HCT116 (cell line): ENCODE measurements around a stretch of chr3.

DNA sequence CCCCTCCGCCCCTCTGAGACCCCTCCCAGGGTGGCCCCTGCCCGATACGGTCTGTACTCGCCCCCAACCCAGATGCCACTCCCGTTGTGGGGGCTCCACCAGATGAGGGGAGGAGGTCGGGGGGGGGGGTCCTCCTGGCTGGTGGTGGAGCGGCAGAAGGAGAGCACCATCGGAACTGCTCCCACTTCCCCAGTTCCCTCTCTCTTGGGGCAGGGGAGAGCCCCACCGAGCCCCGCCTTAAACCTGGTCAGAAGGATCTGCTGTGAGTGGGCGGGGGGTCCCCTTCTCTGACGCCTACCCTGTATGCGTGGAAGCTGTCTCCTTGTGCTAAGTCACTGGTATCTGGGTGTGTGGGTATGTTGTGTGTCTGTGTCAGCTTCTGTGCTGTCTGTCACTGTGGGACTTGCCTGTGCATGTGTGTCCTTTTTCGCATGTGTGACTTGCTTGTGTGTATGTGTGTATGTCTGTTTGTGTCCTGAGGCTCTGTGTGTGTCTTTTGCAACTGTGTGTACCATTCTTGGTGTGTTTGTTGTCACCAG lies 1.2 kb downstream of the PRKCD start:
- RRBS, result no CpG with 5 or more reads among the region's 14 CpGs

DNA sequence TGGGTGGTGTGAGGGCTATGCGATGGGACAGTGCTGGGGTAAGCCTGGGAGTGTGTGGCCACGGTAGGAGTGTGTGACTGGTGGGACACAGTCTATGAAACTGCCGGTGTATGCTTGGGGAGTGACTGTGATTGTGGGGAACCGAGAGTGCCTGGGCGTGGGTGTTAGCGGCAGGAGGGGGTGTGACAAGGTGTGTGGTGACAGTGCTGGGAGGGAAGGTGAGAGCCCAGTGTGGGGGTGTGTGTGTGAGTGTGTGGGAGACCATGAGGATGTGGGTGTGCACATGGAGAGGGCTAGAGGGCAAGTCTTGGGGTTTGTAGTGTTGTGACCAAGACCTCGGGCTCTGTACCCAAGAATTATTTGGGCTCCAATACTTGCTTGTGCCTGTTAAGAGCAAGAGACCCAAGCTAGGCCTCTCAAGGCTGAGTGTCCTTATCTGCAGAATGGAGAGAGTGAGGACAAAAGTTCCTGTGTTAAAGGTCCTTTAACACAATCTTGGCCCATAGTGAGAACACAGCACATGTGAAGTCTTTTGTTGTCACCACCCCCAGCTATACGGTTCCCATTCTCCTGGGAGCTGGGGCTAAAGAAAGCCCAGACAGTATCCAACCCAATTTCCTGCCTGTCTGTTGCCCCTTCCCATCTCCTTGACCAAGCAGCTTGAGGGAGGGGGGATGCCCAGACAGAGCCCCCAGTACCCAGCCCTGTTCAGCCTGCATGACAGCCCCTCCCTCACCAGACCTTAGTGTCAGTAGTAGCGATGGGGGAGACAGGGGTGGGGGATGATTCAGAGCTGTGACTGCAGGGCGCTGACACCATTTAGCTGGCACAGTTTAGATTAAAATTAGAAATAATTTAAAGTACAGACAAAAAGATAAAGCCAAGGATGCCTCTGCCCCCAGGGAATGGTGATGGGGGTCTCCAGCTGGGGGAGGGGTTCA lies 2.4 kb downstream of the PRKCD start:
- RRBS, result no CpG with 5 or more reads among the region's 10 CpGs

DNA sequence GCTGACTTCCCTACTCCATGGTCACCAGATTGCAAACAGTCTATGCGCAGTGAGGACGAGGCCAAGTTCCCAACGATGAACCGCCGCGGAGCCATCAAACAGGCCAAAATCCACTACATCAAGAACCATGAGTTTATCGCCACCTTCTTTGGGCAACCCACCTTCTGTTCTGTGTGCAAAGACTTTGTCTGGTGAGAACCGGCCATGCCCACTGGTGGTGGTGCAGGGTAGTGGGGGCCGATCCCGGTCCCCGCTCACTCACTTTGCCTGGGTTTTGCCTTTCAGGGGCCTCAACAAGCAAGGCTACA lies 20.4 kb downstream of the PRKCD start:
- RRBS, result 98% methylated on average over 3 of the region's 11 CpGs

- RRBS, result no CpG with 5 or more reads among the region's 13 CpGs
These were observed 27.9 kb downstream of the PRKCD start for GRCh38 chr3:53188838-53189338.

DNA sequence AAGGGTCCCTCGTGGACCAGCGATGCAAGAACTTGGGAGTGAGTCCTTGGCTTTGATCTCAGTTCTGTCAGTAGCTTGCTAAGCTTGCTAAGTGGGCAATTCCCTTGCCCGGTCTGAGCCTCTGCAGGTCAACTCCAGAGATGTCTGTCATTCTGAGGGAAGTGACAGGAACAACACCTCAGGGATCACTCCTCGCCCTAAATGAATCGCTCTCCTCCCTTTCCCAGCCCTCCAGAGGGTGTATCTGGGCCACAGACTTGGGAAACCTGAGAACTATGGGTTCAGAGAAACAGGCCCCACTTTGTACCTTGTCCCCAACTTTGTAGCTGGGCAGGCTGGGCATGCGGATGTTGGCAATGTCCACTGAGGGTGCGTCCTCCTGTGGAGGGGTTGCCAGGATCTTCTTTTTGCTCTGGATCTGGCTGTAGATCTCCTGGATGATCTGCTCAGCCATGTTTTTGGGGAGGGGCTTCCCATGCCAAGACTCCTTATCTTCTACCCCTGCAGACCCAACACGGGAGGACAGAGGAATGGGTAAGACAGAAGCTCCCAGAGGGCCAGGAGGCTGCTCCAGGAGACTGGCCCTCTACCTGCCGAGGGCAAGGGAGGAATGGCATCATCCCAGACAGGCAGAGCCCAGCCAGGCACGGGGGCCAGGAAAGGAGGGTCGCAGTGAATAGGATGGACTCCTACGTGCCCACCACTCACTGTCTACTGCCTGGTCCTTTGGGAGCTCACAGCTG lies 24.6 kb downstream of the TKT start:
- RRBS, result no CpG with 5 or more reads among the region's 12 CpGs

- RRBS, result no CpG with 5 or more reads among the region's 8 CpGs
These were observed 97.5 kb downstream of the CHDH start for GRCh38 chr3:53748537-53749259.

- RRBS, result no CpG with 5 or more reads among the region's 5 CpGs
These were observed 69.8 kb downstream of the CHDH start for GRCh38 chr3:53776305-53776865.

DNA sequence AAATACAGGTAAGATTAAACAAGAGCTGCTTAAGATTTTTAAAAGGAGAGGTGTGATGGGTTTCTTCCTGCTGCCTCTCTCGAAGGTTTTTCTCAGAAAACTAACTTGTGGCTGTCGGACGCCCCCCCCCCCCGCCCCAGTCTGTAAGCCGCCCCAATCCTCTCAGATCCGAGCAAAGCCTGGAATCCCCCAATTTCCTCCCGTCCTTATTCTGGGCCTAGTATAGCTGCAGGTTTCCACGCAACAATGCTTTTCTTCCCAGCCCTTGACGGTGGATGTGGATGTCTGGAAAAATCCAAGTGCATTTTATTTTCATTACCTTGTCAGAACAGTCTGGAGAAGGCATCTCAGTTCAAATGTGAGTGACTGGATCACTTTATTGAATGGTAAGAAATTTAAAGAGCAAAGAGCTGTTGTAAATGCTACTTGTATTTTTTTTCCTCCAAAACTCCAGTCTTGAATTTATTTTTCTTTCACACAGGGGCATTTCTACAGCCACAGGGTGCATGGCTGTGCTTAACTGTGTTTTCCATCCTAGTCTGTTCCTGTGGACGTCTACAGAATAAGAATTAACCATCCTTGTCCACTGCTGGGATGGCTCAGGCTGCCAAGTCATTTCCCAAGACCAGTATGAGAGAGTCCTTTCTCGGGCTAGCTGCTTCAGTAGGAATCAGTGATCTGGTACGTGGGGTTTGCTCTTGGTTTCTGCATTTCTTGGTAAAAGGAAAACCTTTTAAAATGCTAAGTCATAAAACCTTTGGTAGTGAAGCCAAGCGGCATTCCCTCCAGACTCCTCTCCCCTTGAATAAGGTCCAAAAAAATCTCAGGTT lies 30.0 kb downstream of the CHDH start:
- RRBS, result no CpG with 5 or more reads among the region's 13 CpGs

GRCh38 chr3:53843636-53844004 lies 2.6 kb downstream of the CHDH start:
- RRBS, result no CpG with 5 or more reads among the region's 4 CpGs

GRCh38 chr3:53927151-53927991 lies 35.7 kb upstream of the SELENOK start:
- RRBS, result no CpG with 5 or more reads among the region's 30 CpGs

GRCh38 chr3:54123283-54124176 lies 1.2 kb downstream of the CACNA2D3 start:
- RRBS, result 91% methylated on average over 5 of the region's 33 CpGs

GRCh38 chr3:54434394-54434719 lies 312.0 kb downstream of the CACNA2D3 start:
- RRBS, result no CpG with 5 or more reads among the region's 2 CpGs

DNA sequence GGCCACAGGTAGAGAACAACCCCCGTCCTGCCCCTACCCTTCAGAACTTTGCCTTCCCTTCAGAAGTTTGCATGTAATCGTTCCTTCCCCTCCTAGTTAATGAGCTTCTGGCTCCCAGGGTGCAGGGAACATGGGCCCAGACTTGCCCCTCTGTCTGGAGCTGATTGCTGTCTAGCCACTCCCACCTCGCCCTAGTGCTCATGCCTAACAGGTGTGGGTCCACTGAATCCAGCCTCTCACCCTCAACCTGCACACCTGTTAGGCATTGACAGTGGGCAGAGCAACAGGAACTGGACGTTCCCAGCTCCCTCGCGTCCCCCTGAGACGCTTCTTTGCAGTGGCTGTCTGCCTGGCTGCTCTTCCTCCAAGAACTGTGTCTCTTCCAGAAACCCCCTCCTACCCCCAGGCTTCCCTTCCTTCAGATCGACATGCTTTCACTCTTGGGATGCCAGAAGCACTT lies 40.2 kb downstream of the WNT5A start:
- RRBS, result no CpG with 5 or more reads among the region's 8 CpGs

DNA sequence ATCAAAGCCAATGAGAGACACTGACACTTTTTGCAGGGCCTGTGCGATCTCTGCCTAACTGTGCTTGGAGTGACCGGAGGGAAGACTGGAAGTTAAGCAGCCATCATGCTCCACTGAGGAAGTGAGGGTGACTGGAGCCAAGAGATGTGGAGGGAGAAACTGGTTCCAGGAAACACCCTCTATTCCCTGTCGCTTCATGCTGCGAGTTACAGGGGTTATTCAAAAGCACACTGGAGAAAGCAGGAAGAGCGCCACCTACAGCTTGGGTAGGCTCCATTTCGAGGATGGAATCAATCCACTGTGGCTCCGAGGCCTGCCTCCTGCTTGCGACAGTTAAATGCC lies 122.2 kb upstream of the WNT5A start:
- RRBS, result no CpG with 5 or more reads among the region's 8 CpGs

DNA sequence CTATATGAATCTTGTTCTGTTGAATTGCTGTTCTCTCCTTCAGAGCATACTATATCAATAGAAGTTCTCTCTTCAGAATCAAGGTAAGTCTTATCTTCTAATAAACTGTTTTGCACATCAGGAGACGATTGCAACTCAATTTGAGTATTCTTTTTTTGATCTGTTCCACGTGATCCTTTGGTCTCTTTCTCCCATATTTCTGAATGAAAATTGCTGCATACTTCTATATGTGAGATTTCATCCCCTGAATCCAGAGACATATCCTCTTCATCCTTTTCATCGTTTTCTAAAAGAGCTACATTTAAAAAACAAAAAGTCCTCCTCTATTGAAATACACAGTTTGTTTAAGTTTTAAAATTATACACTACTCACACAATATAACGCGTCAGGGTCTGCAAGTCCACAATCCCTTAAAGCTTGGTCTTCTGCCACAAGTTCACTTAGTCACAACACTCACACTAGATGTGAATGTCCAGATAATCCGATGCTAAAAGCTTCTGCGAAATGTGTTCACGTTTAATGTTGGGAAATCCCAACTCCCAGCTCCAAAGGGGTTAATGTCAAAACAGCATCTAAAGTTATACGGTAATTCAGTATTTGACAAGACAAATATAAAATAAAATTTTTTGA lies 59.7 kb downstream of the TASOR start:
- RRBS, result no CpG with 5 or more reads among the region's 9 CpGs

DNA sequence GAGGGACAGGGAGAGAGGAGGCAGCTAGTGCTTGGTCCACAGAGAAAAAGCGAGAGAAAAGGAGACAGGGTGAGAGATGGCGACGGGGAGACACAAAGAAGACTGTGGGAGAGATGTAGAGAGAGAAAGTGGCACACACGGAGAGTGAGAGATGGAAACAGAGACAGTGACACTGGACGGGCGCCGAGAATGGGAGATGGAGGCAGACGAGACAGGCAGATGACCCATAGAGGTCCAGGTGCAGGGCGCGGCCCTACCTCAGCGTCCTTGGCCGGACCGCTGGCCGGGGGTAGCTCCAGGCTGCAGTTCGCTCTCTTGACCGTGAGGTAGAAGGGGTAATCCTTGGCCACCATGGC lies 325 bp downstream of the ARHGEF3 start:
- RRBS, result 16% methylated on average over 2 of the region's 16 CpGs

DNA sequence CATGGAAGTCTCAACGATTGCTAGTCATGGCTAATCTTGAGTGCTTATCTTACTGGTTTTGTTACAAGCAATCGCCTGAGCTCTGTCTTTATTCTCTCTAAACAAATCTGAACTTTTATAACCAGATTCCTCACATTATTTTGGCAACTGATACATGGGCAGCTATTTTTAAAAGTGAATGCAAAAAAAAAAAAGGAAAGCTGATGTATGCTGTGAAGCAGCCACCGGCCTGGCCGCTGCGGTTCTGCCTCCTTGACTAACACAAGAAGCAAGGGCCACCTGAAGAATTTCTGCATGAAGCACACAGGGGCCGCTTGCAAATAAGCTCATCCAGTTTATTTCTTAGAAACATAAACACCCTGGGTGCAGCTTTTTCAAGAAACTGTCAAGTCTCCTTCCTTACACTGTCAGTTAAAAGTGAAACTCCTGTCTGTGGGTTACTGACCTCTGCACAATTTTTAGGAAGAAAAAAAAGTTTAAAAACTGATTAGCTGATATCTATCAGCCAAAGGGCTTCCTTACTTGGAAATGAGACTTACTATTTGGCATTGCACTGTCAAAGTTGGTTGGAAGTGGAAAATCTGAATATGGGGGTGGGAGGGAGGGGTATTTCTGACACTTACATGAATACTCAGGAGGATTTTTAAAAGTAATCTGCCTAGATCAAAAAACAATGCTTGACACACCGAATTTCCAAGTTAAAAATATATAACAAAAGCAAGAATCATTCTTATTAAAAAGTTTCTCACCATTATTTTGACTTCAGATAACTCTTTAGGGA lies 120.3 kb upstream of the ARHGEF3 start:
- RRBS, result no CpG with 5 or more reads among the region's 7 CpGs

DNA sequence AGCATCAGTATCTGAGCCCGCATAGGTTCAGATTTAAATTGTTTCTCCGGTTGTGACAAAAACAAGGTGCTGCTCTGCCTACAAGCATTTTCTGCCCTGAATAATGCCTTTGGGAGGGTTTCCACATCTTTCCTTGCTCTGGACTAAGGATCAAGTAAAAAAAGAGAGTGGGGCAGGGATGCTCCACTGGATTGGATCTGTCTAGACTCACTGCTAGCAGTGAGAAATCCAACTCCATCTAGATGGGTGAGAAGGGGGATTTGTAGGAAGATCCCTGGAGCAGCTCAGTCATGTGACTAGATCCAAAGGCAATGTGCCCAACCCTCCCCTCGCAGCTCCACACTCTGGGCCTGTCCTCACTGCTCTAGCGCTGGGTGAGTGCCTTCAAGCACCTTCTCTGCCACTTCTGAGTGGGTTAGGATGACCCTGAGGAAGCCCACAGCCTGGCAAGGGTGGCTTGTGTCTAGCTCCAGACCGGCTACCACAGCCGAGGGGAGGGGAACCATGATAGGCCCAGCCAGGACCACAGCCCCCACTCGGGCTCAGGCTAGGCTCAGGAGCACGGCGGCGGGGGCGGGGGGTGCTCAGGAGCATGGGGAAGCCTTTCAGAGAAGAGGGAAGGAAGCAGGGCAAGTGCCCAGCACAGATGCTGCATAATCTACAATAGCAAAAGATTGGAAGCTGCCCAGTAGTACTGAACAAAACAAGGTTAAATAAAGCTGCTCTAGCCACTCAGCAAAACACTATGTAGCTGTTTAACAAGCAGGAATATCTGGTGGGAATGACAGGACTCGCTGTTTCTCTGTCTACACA lies 1.6 kb downstream of the SPATA12 start:
- RRBS, result no CpG with 5 or more reads among the region's 12 CpGs

DNA sequence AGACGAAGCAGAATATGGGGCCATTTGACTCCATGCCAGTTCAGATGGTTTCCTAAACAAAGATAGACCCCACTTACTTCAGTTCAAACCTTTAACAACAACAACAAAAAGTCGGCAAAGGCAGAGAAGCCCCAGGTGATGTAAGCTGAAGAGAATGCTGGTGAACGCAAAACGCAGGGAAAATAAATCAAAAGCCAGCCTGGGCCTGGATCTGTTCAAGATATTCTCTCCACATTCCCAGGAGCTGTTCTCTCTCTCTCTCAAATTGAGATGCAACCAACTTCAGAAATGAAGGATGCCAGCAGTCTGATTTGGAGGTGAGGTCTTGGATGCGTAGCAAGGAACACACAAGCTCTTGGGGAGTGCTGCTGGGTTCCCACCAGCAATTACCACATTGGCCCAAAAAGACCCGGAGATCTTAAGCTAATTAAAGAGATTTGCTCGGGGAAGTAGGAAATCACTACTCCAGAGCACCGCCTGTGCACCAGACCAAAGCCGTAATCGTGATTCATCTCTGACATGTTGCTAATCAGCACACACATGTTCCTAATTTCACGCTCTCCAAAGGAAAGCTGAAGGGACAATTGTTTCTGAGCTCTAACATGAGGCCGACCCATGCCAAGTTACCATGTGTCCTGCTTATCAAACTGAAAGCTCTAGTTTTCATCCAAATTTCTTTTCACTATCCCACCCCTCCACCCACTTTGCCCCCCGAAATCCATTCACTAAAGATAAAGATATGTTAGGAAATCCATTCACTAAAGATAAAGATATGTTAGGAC lies 37.1 kb downstream of the IL17RD start:
- RRBS, result no CpG with 5 or more reads among the region's 13 CpGs

- RRBS, result no CpG with 5 or more reads among the region's 4 CpGs
These were observed 4.8 kb downstream of the IL17RD start for GRCh38 chr3:57160246-57160920.